Left common carotid artery plus branches (tissue), 1 donor: ENCODE measurements around a stretch of chr19.

GRCh38 chr19:23203685-23204403, 46.4 kb downstream of the ZNF724 start:
- PRO-cap: no peak

DNA sequence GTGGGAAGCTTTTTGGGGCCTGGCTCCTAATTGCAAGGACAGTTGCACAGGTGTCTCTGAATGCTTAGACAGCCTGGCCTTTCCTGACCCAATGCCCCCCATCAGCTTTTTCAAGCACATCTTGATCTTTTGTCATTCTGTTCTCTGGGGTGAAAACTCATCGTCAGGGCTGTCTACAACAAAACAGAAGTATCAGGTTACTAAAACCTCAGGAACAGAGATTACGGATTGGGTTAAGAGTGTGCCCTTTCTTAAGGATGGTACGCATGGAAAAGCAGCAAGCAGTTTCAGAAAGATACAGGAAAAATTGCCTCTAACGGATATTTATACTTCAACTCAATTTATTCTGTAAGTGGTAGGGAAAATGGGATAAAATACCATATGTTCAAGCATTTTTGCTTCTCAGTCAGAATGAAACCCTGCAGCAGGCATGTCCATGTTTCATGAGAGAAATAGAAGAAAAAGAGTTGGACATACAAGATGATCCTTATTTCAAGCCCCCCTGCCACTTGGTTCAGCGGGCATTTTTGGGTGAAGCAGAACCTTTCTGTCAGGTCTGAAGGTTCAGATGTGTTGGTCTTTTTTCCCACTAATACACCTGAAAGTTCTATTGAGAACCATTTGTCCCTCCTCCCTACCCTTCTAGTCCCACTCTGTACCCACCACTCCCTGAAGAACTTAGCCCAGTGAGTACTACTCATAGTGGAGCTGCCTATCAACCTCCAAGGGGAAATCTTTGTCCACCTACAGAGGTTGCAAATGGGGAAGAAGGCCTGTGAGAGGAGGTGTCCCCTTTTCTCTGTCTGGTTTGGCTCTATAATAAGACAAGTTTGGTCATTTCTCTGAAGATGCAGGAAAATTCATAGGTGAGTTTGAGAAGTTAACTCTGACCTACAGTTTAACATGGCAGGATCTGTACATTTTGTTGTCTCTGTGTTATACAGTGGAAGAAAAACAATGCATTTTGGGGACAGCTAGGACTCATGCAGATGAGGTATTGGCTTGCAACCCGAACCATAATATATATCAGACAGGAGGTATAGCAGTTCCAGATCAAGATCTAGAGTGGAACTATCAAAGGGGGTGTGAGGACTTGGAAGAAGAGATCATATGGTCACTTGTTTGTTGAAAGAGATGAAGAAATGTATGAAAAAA, 7.9 kb upstream of the ZNF254 start:
- PRO-cap: no peak

- PRO-cap: no peak
These were observed 789.0 kb downstream of the UQCRFS1 start for GRCh38 chr19:28424023-28424377.

GRCh38 chr19:29587792-29588184, 18.3 kb upstream of the POP4 start:
- PRO-cap: no peak

- PRO-cap: unidirectional peak, plus-strand start at chr19:29663199
These were observed 2.6 kb upstream of the PLEKHF1 start for GRCh38 chr19:29662338-29663399.

DNA sequence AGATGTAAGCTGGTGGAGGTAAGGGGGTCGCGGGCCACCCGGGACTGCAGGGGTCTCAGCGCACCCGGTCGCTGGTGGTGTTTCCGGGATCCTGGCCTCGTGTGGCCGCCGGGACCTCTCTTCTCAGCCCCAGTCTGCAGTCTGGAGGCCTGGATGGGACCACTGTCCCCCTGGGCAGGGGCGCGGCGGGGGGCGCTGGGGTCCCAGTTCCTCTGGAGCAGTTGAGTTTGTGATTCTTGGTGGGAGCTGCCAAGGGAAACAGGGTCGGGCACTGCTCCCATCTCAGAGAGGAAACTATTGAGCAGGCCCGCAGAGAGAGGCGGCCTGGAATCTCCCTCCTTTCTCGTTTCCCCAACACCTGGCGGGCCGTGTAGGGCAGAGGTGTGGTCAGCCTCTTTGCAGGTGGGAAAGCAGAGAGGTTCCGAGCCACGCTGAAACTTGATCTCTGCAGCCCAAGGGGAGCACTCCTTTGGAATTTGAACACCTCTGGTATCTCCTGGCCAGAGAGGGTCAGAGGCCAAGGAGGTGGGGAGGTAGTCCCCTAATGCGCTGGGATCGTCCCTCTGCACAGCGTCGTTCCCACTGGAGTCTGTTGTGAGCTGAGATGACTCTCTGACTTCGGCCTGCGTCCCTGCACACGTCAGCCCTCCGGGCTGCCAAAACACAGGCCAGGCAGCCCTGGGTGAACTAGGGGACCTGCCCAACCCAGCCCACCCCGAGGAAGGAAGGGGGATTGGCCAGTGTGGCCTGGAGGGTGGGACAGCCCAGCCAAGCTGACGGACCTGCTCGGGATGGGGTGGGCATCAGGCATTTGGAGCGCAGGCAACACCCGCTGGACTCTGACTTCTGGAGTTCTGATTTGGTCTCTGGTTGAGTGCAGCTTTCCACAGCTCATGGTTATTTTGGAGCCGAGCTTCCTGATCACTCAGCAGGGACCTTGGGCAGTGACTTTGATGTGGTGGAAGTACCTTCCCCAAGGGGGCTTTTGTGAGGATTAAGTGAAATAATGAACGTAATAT, 826 bp downstream of the PLEKHF1 start:
- PRO-cap: bidirectional peak, plus-strand start at position 811 of the sequence, minus-strand start at position 591 of the sequence

- PRO-cap: no peak
These were observed 870 bp upstream of the C19orf12 start for GRCh38 chr19:29716020-29716242.

- PRO-cap: no peak
These were observed 143.6 kb upstream of the ZNF536 start for GRCh38 chr19:30228585-30228928.

DNA sequence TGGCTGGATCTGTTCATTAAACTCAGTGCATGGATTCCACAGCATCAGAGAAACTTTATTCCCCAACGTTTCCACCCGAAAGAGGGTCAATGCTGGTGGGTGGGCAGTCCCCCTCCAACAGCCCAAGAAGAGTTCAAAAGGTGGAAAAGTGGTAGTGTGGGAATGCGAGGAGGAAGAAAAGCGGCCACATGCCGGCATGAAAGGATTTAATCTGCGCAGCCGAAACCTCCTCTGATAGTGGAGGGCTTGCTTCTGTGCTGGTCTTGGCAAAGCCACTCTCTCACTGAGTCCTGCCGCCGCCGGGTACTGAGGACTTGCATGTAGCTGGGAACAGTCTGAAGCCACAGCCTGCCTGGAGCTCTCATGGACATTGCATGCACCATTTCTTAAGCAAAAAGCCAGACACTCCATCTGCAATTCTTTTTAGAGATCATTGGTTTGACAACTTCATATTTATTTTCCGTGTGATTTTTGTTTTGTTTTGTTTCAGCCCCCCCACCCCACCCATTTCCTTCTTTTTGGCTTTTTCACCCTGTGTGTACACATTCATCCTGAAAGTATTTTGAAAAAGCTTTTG, 136.2 kb upstream of the ZNF536 start:
- PRO-cap: no peak

DNA sequence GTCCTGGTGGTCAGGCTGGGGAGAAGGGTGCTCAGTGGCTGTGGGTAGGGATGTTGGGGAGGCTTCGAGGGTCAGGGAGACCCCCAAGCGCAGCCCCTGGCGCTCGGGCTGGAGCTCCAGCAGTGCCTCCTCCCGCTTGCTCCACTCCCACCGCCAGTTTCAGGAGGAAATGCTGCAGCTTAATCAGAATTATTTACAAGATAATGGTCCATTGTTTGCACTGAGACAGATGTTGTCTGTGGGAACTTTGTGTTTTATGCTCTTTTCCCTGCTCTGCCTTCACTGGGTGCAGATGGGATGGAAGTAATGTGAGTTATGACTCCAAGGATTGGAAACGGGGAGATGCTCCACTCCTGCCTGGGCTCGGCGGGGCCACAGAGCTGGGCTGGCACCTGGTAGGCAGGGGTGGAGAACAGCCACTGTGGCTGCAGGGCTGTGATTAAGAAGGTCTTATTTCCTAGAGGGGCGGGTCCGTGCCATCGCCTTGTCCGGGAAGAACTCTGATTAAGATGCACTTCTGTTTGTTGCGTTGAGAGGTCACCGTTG, 192.4 kb downstream of the ZNF536 start:
- PRO-cap: no peak

GRCh38 chr19:30696395-30696929, 324.3 kb downstream of the ZNF536 start:
- PRO-cap: no peak

DNA sequence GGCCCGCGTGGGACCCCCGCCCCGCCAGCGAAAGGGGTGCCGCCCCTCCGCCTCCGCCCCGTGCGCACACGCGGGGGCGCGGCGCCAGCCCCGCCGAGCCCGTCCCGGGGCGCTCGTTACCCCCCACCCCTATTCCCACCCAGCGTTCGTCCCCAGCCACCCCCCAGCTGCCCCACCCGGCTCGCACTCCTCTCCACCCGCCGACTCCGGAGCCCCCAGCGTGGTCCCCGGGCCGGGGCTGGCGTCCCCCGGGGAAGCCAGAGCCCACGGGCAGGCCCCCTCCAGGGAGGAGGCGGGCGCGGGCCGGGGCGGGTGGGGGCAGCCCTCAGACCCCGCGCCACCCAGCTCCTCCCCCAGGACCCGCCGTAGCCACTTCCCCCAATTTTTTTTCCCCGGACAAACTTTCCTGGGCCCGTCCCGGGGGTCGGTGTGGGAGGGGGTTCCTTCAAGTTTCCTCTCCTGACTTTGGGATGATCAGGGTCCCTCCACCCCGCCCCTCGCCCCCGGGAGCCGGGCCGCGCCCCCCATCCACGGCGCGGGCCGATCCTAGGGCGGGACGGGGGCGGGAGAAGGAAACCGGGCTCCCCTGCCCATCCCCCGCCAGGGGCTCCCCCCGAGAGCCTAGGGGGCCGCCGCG, 804 bp upstream of the TSHZ3 start:
- PRO-cap: no peak

DNA sequence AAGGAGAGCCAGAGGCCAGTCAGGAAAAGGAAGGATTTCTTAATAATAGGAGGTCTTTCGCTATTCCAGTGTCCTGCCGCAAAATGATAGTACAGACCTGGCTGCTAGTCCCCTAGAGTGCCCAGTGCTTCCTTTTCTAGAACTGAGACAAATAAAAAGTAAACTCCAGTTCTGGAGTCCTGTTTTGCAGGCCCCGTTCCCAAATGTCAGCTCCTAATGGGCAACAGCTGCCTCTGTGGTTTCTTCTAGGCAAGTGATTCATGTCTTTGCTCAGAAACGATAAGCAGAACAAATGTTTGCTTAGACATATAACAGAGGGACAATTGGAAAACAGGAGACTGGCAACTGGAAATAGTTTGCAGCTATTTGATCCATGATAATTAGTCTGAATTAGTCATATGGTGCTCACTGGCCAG, 29.0 kb upstream of the TSHZ3 start:
- PRO-cap: no peak

GRCh38 chr19:31597710-31598072, 248.5 kb upstream of the TSHZ3 start:
- PRO-cap: no peak

DNA sequence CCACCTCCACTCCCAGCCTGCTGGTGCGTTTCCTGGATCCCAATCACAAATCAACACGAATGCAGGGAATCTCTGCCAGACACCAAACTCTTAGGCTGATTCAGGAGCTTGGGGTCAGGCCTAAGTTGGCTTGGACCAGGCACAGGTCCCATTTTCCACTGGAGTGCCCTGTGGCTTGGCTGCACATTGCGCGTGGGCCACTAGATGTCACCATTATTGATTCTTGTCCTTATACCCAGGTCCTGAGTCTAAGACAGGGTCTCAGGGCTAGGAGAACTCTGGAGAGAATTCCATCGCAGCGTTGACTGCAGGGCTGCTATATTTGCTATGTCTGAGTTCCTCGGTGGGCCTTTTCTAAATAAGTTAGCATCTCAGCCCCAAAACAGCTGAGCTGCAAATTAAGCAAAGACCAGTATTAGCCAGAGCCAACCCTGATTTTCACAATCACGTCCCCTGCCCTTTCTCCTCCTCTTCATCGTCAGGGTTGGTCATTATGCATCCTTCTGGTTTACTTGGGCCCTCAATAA, 5.1 kb upstream of the ZNF507 start:
- PRO-cap: no peak

DNA sequence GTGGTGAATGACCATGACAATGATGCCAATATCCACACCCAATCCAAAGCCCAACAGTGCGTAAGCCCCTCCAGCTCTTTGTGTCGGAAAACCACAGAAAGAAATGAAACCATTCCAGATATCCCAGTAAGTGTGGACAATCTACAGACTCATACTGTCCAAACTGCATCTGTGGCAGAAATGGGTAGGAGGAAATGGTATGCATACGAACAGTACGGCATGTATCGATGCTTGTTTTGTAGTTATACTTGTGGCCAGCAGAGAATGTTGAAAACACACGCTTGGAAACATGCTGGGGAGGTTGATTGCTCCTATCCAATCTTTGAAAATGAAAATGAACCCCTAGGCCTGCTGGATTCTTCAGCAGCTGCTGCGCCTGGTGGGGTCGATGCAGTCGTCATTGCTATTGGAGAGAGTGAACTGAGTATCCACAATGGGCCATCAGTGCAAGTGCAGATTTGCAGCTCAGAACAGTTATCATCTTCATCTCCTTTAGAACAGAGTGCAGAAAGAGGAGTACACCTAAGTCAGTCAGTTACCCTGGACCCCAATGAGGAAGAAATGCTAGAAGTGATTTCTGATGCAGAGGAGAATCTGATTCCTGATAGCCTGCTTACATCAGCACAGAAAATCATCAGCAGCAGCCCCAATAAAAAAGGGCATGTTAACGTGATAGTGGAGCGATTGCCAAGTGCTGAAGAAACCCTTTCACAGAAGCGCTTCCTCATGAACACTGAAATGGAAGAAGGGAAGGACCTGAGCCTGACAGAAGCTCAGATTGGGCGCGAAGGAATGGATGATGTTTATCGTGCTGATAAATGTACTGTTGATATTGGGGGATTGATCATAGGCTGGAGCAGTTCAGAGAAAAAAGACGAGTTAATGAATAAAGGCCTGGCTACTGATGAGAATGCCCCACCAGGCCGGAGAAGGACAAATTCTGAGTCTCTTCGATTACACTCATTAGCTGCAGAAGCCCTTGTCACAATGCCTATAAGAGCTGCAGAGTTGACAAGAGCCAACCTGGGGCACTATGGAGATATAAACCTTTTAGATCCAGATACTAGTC, 8.3 kb downstream of the ZNF507 start:
- PRO-cap: no peak

- PRO-cap: no peak
These were observed 9.1 kb downstream of the ZNF507 start for GRCh38 chr19:32354419-32354939.

GRCh38 chr19:32403954-32404782, 1.4 kb upstream of the DPY19L3 start:
- PRO-cap: no peak

DNA sequence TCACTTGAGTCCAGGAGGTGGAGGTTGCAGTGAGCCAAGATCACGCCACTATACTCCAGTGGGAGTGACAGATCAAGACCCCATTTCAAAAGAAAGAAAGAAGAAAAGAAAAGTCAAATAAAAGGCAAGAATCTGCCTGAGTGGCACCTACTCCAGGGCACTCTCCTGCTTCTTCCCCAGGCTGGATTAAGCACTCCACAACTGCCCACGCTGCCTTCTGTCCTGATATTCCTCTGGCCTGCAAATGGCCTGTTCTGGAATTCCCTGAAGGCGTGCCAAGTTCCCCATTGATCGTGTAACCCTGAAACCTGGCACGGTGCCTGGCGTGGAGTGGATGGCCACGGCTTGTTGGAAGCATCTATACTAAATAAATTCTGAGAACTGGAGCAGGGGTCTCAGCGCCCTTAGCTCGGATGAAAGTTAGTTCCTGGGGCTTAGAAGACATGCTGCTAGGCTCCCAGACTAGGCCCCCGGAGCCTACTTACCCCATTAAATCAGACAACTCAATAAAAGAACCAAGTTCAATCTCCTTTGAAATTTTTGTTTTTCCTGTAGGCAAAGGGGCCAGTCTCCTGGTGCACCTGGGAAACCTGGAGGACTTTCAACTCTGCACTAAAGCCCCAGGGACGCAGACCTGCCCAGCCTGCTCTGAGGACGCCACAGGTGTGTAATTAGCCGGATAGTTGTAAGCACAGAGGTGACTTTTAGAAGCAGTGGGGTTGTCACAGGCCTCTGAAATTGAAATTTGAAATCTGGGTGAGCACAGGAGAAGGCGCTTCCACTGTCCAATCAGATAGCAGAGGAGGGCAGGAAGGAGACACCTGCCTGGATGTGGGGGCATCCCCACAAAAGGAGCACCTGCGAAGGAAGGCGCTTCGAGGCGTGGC, 21.9 kb downstream of the ANKRD27 start:
- PRO-cap: no peak

DNA sequence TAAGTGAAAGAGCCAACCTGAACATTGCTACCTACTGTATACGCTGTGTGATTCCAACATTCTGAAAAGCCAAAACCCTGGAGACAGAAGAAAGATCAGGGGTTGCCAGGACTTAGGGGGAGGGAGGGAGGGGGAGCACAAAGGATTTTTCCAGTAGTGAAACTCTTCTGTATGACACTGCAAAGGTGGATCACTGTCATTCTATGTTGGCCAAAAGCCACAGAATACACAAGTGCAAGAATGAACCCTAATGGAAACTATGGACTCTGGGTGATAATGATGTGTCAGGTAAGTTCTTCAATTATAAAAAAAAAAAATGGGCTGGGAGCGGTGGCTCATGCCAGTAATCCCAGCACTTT, 36.9 kb downstream of the FAAP24 start:
- PRO-cap: no peak